ENCODE results near the gene CYP27C1.

DNA sequence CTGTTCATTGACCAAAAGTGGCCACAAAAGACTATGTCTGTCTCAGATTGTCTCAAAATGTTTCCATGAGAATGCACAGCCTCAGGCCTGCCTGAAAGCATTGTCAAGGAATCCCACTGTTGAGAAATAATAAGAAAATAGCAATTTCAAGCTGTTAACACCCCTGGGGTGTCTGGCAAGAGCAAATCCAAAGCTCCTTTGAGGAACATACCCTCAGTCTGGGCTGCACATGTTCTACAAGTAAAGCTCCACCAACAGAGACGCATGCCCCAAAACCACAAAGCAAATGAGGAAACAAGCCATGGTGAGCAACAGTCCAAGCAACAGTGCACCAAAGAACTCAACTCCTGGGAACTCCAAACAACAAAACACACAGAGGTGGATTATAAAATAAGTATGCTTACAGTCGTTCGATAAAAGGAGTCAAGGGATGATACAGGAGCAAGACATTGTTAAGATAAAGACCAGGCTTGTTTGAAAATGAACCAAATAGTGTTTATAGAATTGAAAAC lies 40.3 kb downstream of the CYP27C1 start:
- PRO-cap: unidirectional peak, minus-strand start at position 200 of the sequence

GRCh38 chr2:127219590-127220548 lies at the start of gene CYP27C1:
CYP27C1 (minus strand) TSS chr2:127220299.
- PRO-cap: bidirectional peak, plus-strand start at chr2:127220322, minus-strand start at chr2:127220281

- PRO-cap: no peak
Measured at GRCh38 chr2:127257092-127257869, 36.7 kb downstream of the ERCC3 start.

- PRO-cap: no peak
Measured at GRCh38 chr2:127284043-127284670, 9.8 kb downstream of the ERCC3 start.

DNA sequence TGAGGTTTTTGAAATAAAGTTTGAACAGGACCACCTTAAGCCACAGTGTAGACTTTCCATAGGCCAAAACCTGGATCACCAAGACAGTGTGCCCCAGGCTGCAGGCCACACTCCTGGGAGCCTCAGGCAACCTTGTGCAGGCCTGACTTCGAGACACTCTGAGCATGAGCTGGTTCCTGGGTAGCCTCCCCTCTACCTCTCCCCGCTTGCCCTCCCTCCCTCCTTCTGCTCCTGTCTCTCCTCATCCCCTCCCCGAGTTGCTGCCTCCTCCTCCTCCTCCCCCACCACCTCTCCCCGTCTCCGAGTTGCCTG lies 10.6 kb upstream of the PROC start:
- PRO-cap: no peak

DNA sequence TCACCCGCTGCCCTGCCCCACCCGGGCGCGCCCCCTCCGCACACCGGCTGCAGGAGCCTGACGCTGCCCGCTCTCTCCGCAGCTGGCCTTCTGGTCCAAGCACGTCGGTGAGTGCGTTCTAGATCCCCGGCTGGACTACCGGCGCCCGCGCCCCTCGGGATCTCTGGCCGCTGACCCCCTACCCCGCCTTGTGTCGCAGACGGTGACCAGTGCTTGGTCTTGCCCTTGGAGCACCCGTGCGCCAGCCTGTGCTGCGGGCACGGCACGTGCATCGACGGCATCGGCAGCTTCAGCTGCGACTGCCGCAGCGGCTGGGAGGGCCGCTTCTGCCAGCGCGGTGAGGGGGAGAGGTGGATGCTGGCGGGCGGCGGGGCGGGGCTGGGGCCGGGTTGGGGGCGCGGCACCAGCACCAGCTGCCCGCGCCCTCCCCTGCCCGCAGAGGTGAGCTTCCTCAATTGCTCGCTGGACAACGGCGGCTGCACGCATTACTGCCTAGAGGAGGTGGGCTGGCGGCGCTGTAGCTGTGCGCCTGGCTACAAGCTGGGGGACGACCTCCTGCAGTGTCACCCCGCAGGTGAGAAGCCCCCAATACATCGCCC lies 4.7 kb downstream of the PROC start:
- PRO-cap: bidirectional peak, plus-strand start at position 463 of the sequence, minus-strand start at position 287 of the sequence

DNA sequence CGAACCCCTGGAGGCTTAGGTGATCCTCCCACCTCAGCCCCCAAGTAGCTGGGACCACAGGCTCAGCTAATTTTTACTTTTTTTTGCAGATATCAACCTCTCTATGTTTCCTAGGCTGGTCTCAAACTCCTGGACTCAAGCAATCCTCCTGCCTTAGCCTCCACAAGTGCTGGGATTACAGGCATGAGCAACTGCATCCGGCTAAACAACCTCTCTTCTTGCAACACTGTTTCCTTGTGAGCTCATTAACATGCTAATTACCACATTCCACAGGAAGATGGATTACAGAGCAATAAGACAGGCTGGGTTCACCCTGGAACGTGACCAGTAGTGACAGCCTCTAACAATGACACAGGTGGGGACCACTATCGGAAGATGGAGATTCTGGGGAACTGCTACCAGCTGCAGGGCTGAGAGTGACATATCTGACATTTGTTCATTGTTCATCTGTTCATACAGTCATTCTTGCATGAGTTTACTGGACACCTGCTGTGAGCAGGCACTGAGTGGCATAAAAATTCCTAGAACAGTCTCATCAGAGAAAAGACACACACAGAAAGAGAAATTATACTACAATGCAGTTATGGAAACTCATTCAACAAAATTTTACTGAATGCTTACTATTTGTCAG lies 37.4 kb downstream of the PROC start:
- PRO-cap: bidirectional peak, plus-strand start at position 372 of the sequence, minus-strand start at position 220 of the sequence

- PRO-cap: bidirectional peak, plus-strand start at chr2:127526911, minus-strand start at chr2:127526802
Measured at GRCh38 chr2:127526713-127527069, 402 bp upstream of the IWS1 start.

DNA sequence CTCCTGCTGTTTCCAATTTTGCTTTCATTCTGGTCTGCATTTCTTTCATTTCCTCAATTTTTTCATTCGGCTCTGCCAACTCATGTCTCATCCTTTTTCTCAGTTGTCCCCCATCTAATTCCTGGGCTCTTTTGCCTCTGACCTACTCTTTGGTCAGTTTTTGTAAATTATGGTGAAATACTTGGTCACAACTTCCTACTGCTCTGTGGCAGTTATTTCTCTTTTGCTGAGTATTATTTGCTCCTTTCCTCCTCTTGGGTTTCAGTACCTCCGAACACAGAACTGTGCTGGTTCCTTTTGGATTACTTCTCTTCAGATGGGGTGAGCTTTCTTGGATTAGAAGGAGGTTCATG lies 27.5 kb downstream of the MYO7B start:
- PRO-cap: no peak

DNA sequence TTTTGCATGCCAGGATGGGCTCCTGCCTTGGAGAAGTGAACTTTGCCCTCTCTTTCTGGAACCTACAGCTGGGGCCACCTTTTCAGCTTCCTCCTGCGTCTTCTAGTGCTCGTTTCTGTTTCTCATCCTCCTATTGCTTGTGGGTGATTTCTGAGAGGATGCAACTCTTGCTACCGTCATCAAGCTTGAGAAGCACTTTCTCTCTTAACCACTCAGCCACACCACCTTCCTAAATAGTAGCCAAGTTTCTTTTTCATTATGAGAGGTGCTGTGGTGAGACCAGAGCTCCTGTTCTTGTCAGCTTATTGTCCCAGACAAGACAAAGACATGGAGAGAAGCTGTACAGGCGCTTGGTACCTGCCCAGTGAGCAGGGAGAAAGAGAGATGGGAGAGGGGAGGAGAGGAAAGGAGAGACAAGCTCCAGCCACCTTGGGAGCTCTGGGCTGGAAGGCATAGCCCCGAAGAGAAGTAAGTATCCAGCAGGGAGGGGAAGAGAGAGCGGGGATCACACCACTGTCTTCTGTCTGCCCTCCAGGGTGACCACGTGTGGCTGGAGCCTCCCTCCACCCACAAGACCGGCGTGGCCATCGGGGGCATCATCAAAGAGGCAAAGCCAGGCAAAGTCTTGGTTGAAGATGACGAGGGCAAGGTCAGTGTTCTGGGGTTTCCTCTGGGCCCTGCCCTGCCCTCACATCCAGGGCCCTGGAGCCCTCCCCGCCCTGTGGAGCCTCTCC lies 28.3 kb downstream of the MYO7B start:
- PRO-cap: no peak

DNA sequence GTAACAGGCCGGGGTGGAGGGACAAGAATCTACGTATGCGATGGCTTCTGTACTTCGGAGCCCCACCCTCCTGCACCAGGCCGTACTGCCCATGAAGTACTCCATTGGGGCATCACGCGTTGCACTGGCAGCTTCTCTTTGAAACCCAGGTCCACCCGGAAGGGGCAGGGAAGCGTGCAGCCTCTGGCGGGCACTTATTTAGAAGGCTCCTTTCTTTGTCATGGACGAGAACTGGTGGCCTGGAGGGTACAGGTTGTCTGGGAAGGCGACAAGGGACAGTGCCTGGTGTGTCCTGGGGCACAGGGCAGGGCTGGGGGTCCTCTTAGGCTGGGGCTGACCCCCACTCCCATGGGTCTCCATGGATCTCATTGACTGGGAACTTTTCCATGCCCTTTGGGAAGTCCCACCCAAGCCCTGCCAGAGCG lies 18.5 kb upstream of the GPR17 start:
- PRO-cap: no peak

DNA sequence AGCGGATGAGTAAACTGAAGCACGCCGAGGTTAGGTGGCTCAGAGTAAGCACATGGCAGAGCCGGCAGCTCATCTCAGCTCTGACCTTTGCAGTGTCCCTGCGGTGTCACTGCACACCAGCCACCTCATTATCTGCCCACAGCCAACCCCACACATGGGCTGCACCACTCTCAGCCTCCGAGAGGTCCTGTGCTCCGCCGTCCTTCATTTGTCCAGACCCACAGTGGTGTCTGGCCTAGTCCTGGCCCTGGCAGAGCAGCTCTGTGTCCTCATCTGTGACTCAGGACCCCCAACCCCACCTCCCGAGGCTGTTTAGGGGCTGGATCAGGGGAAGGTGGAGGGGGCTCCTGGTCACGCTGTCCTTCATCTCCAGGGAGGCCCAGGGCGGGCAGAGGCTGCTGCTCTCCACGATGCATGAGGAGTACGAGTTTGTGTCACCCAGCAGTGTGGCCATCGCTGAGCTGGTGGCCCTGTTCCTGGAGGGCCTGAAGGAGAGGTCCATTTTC lies 17.9 kb upstream of the GPR17 start:
- PRO-cap: no peak

GRCh38 chr2:127633249-127633620 lies 12.7 kb upstream of the GPR17 start:
- PRO-cap: no peak

DNA sequence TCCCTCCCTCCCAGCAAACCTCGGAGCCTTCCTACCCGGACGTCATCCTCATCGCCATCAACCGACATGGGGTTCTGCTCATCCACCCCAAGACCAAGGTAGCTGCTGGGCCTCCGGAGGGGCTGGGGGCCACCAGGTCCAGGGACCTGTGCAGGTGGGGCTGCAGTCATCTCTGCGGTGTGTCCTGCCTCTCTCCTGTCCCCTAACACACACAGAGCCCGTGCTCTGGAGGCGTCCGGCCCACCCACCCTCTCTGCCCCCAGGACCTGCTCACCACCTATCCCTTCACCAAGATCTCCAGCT lies 9.5 kb upstream of the GPR17 start:
- PRO-cap: no peak

DNA sequence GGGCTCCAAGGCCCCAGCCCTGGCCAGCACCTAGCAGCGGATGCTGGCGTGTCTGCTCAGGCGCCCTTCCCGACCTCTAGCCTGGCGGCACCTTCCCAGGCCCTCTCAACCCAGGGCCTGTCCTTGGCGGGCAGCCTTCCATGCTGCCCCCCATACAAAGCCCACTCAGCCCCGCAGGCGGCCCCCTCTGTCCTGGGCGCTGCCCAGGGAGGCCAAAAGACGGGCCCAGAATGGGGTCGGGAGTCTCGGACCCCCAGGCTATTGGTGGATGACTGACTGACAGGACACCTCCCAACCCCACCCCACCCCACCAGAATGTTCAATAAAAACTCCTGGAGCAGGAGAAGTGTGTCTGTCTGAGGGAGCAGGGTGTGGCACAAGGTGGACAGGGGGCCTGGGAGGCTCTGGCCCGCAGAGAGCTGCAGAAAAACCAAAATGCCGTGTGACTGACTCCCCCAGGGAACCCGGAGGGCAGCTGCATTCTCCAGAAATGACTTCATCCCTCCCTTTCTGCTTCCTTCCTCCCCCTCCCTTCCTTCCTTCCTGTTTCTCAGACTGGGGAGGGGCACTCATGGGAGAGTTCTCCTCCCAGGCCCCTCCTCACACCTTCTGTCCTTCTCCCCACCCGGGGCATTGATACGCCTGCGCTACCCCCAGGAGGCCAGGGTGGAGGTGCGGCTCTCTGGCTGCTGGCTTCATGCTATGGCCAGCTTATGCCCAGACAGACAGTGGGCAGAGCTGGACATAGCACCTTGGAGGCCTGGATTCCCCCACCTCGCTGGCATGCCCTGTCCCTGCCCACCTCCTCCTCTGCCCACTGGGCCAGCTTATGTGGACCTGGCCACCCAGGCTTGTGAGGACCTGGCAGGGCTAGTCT lies 8.3 kb upstream of the GPR17 start:
- PRO-cap: unidirectional peak, minus-strand start at position 437 of the sequence

- PRO-cap: no peak
Measured at GRCh38 chr2:127660241-127660499, 14.2 kb downstream of the GPR17 start.

DNA sequence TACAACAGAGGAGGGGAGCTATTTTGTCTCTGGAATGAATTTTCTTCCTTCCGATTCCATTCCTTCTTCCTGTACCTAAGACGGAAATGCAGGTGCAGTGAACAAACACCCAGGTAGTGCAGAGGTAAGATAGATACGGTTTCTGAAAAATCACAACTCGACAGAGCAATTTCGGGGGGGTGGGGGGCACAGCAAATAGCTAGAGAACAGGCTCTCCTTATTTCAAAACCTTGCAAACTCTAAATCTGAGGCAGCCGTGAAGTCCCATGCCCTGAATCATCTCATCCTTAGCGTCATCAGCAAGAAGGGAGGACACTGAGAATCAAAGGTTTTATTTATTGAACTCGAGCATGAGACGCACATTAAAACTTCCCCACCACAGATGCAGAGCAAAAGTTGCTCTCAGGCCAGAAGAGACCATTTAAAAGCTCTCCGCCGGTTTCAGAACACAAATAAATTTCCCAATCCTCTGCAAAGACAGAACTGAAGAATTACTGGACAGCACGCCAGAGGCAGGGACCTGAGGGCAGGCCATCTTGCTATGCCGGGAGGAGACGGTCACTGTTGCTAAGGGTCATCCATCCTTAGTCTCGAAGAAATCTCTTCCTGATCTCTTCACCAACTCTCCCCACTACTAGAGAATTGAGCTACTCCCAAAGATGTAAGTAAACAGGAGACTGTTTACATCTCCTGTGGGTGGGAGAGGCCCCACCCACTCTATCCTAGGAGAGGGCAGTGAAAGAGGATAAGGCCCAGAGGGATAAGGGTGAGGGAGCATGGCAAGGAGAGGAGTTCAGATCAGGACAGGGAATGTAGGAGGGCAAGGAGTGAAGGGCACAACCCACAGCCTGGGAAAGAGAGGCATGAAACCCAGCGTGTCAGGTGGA lies 1.3 kb downstream of the AMMECR1L start:
- PRO-cap: unidirectional peak, plus-strand start at position 755 of the sequence

- PRO-cap: no peak
Measured at GRCh38 chr2:128189477-128190070, 98.6 kb downstream of the UGGT1 start.

DNA sequence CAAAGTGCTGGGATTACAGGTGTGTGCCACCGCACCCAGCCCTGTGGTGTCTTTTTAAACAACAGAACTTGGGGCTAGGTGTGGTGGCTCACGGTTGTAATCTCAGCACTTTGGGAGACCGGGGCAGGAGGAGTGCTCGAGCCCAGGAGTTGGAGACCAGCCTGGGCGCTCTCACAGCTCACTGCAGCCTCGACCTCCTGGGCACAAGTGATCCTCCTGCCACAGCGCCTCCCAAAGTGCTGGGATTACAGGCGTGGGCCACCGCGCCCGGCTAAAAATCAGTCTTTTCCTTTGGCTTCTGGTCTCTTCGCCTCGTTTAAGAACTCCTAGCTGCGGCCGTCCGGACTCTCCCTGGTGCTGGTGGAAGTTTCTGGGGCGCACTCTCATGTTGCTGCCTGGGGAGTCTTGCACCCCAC lies 86.1 kb downstream of the HS6ST1 start:
- PRO-cap: unidirectional peak, plus-strand start at position 64 of the sequence; unidirectional peak, plus-strand start at position 116 of the sequence; unidirectional peak, plus-strand start at position 315 of the sequence

DNA sequence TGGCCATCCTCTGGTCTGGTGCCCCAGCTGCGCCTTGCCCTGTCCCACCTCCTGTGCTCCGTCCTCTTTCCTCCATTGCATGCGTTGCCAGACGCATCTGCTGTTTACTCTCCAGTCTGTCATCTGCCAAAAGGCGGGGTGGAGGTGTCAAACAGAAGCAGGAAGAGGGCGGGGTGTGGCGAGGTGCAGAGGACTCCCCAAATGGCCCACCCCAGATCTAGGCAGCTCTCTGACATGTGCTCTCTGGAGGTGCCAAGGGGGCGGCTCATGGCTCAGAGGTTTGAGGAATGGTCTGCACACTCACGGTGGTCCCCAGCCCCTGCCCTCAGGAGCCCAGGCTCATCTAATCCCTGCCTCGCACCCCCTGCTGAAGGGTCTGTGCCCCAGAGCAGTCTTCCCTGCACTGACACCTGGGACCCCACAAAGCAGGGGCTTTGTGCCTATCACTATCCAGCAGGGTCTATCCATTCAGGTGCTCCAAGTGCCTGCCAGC lies 45.0 kb downstream of the HS6ST1 start:
- PRO-cap: no peak

Data from left colon (tissue), 1 donor.